Suprapubic skin (tissue), 4 donors: ENCODE measurements around the genes AHRR, BRD9 and SLC12A7.

- PRO-cap, result no peak
- RAMPAGE, long total RNA, 4 experiments, result start-site peak on the plus strand in 1 of 4 experiments, at chr5:283705-283817 at its widest, 20 reads per replicate
Observed at GRCh38 chr5:283202-284114, 12.0 kb downstream of the PDCD6 start.

DNA sequence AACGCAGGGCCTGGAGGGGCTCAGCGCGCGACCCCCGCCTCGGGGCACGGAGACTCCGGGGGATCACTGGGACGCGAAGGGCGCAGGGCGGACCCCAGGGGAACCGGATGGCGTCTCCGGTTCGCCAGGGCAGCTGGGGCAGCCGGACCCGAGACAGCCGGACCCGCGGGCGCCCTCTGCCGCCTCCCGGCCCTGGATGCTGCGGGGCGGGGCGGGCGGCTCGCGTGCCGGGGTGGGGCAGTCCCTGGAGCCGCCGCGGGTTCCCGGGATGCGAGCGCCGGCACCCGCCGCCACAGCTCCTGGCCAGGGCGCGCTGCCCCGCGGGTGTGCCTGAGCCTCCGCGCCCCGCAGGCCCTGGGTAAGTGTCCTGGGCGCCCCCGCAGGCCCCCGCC lies at the start of gene AHRR:
Gene AHRR (plus strand): TSS at position 253 of the 392 bp plus-strand sequence.
- PRO-cap, result unidirectional peak, plus-strand start at position 295 of the sequence
- RAMPAGE, long total RNA, 4 experiments, result no peak in any of the 4 experiments

DNA sequence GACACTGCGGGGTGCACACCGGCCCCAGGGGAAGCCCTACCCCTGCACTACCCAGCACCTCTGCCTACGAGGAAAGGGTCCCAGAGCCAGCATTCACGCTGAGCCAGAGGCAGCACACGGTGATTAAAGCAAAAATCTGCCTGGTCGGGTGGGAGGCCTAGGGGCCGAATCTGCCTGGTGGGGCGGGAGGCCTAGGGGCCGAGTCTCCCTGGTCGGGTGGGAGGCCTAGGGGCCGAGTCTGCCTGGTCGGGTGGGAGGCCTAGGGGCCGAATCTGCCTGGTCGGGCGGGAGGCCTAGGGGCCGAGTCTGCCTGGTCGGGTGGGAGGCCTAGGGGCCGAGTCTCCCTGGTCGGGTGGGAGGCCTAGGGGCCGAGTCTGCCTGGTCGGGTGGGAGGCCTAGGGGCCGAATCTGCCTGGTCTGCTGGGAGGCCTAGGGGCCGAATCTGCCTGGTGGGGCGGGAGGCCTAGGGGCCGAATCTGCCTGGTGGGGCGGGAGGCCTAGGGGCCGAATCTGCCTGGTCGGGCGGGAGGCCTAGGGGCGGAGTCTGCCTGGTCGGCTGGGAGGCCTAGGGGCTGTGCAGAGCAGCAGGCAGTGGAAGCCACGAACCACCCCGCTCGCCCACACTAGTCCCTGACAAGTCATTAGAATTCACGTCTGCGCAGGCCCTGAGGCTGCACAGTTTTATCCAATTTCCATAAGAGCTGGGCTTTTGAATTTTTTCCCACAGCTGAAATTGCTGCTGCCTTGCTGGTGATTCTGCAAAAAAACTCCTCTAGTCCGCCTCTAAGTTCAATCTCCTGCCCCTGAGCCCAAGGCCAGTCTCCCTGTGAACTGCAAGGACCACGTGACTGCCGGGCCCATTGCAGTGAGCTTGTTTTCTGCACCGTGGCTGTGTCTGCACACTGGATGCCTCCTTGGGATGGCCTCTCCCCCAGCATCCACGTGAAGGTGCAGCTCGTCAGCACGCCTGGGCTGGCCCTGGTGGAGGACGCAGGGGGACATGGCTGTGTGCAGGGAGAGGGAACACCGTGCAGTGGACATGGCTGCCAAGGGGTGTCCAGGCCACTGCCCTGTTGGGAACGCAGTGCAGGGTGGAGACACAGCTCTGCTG lies 27.5 kb upstream of the EXOC3 start:
- PRO-cap, result no peak
- RAMPAGE, long total RNA, 4 experiments, result no peak in any of the 4 experiments

DNA sequence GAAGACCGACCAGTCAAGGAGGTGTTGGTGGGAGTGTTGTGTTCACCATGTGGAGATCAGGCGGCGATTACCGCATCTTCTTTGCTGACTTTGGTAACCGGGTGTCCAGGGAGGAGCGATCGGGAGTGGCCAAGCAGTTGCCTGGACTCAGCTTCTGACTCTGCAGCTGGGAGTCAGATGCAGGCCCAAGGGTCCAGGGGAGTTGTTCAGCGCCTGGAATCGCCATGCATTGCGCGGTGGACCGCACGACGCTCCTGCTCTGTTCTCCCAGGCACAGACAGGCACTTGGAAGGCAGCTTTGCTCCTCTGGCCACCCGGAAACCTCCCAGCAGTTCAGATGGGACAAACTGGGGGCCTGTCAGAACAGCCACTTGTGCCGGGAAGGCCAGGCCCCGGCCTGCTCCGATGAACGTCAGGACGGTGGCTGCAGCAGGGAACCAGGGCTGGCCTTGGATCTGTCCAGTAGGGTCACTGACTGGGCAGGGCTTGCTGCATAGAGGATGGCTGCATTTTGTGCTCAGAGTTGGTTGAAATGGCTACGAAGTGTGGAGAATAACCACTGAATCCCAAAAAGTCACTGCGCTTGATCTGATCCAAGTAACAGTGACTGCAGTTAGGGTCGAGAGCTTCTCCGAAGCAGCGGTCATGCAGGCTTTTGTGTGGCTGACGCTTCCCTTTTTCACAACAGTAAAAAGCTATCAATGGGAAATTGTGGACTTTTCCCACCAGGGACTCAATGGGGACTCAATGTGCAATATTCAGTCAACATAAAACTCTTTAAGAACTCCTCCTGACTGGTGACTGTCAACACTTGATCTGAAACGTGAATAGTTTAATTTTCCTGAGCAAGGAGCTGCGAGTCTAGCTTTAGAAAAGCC lies 28.4 kb downstream of the EXOC3 start:
- PRO-cap, result no peak
- RAMPAGE, long total RNA, 4 experiments, result no peak in any of the 4 experiments

GRCh38 chr5:474706-475535 lies 31.9 kb downstream of the EXOC3 start:
- PRO-cap, result no peak
- RAMPAGE, long total RNA, 4 experiments, result no peak in any of the 4 experiments

DNA sequence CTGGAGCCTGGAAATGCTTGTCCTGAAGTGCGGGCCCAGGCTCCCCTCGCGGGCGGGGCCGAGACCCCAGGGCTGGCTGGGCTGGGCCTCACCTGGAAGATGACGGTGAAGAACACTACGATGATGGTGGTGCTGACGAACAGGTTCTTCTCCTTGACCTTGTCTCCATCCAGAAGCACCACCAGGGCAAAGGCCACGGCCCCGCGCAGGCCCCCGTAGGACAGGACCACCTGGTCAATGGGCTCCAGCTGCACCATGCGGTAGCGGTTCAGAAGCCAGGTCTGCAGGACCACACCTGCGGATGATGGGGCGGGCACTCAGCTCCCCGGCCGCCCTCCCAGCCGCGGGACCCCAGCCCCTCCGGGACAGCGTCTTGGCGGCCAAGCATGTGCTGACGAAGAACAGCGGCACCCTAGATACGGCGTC lies 39.5 kb downstream of the EXOC3 start:
- PRO-cap, result no peak
- RAMPAGE, long total RNA, 4 experiments, result no peak in any of the 4 experiments

GRCh38 chr5:518653-519267 lies 5.5 kb downstream of the SLC9A3 start:
- PRO-cap, result no peak
- RAMPAGE, long total RNA, 4 experiments, result no peak in any of the 4 experiments

DNA sequence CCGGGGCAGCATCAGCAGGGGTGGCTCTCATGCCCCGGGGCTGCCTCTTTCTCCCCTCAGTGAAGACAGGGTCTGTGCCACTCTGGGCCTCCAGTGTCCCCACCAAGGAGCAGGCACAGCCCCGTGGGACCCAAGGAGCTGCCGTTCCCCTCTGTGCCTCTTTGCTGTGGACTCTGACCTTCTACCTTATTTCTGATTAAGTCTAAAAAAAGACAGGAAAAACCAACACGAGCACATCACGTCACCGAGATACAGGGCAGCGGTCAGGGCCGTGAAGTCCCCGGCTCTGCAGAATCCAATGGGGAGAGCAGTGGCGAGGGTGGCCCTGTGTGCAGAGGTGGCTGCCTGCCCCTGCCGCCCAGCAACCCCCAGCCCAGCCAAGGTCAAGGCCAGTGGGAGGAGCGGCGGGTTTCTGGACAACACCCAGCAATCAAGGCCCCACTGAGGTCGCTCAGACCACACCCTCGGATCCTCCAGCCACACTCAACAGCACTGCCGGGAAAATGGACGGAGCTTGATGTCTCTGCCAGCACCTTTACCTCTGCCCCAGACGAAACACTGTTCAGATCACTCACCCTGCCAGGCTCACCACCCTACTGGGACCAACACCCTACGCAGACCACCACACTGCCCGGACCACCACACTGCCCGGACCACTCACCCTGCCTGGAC lies 32.7 kb upstream of the SLC9A3 start:
- PRO-cap, result no peak
- RAMPAGE, long total RNA, 4 experiments, result no peak in any of the 4 experiments

DNA sequence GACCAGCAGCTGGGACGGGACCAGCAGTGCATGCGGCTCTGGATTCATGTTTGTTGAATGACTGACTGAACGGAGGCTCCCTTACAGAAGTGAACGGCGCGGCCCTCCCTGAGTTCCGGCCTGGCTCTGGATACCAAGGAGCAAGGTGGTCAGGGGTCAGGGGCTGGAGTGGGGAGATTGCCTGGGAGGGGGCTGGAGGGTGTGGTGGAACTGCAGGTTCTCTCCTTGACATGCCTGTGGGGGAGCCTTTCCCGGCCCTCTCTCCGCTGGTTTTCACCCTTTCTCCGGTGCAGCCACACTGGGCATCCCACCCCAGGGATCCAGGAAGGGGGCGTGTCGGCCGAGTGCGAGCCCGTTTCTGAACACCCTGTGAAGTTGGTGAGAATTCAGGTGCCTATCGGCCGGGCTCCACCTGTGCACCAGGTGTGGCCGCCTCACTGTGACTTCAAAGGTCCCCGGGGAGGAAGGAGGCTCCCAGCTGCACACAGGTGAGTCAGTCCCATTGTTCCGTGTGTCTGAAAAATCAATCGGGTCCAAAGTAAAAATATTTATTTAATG lies 11.0 kb upstream of the CEP72 start:
- PRO-cap, result no peak
- RAMPAGE, long total RNA, 4 experiments, result no peak in any of the 4 experiments

DNA sequence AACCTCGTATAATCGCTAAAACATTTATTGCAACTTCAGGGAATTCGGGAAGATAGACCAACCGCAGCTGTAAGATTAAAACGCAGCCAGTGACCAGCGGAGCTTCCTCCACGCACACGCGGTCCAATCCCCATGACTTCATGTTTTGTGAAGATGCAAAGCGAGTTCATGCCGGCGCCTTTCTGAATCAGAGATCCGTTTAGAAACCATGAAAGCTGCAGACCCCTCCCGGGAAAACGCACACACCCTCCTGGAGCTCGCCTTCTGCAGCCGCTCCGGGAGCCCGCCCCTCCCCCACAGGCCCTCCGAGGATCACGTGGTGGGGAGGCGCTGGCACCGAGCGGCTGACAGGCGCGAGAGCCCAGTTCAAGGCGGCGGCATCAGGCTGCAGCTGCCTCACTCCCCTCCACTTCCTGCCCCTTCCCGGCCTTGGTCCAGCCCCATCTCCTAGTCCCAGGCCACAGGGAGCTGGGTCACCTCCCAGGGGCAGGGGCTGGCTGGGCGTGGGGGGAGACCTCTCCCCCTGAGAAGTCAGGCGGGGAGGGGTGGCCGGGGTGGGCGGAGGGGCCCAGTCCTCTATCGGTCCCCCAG lies 2.2 kb downstream of the TPPP start:
- PRO-cap, result unidirectional peak, plus-strand start at position 364 of the sequence
- RAMPAGE, long total RNA, 4 experiments, result no peak in any of the 4 experiments

- PRO-cap, result no peak
- RAMPAGE, long total RNA, 4 experiments, result no peak in any of the 4 experiments
Observed at GRCh38 chr5:858760-859227, 8.0 kb upstream of the ZDHHC11 start.

GRCh38 chr5:892149-893105 lies at the start of gene BRD9:
BRD9 (minus strand) TSS chr5:892801.
- PRO-cap, result bidirectional peak, plus-strand start at chr5:892860, minus-strand start at chr5:892801
- RAMPAGE, long total RNA, 4 experiments, result start-site peak on the plus strand in 2 of 4 experiments, at chr5:892860-892917 at its widest, 8 reads per replicate; start-site peak on the minus strand in 2 of 4 experiments, at chr5:892609-892718 at its widest, 28 to 62 reads per replicate

DNA sequence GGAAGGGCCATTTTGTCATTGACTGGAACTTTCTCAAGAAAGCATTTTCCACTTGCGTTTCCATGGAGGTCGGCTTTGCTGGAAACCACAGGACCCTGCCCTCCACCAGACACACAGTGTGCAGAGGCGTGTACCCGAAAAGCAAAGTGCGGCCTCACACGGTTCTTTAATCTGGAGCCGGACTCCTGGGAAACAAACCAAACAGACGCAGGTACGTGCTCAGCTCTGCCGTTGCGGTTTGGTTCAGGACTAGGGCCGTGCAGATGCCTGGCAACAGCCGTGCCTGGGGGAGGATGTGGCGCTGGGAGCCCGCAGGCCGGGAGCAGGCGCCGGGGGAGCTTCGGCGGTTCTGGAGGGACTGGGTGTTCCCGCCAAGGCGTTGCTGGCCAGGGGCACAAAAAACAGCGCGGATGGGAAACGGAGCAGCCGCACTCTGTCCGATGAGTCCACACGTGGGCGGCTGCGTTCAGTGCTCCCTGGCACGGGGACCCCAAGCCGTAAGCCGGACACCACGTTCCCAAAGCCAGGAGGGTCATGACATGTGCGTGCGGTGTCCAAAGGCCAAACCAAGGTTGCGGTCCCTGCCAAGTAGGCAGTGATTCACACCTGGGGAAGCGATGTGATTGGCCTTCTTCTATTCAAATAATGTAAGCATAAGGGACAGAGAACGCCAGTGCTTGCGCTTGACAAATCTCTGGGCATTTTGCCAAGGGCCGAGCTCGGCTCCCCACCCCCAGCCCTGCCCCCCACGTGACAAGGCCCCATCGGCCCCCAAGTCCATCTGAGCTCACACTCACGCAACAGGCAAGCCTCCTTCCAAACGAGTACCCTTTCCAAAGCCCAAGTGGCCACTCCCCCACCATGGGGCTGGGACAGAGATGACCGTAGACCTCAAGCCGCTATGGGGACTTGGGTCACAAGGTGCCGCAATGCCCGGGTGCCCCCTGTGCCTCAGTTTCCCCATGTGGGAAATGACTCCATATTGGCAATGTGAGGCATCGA lies 49.8 kb upstream of the NKD2 start:
- PRO-cap, result no peak
- RAMPAGE, long total RNA, 4 experiments, result no peak in any of the 4 experiments

DNA sequence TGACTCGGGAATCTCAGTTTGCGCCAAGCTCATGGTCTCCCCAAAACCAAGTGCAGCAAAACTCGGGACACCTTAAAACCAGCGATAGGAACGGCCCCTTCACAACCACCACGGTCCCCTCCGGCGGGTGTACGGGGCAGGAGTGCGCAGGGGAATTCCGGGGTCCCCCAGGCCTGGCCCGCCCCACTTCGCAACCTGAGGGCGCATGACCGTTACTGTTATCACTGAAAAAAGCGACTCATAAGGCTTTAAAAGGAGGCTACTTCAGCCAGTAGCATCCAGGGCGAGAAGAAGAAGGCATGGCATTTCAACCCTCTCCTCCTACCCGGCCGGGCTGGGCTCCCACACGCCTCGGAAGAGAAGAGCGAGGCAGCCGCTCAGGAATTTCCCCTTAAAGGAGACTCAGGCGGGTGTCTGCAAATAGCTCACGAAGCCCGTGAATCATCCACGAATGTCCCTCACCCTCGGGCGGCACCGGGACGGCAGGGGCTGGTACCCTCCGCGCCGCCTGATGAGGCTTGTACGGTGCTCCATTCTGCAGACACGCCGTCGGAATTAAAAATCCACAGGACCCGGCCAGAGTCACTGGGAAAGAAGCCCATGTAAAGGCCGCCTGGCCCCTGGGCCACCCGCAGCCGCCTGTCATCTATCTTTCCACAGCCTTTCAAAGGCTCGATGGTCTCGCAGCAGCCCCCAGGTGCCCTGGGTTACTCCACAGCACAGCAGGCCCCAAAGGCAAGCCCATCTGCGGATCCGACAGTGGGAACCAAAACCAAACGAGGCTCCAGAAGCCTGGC lies 11.9 kb downstream of the SLC12A7 start:
- PRO-cap, result no peak
- RAMPAGE, long total RNA, 4 experiments, result no peak in any of the 4 experiments

DNA sequence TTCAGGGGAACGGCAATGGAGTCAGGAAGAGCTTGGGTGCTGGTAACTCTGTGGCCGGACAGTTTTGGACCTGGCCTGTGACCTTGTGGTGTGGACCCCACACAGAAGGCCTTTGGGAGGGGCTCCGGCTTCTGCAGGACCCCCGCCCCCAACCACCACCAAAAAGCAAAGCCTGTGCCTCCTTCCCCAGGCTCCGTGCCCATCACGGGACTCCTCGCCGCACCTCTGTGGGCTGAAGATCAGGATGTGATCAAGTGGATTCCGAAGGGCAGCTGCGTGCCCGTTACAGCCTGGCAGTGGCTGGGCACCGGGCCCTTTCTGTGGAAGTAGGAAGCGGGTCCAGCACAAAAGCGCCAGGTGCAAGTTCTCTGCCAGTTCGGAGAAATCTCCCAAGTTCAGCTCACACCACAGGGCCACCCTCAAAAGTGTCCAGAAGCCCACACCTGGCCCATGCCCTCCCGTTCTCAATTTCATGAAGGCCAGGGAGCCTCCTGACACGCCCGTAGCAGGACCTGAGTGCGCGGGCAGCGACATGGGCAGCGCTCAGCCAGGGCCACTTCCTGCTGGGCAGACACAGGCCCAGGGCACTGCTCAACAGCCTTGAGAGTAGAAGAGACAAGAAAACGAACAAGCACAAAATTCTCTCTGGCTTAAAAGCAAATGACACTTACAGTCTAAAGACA lies 1.9 kb downstream of the SLC12A7 start:
- PRO-cap, result no peak
- RAMPAGE, long total RNA, 4 experiments, result no peak in any of the 4 experiments

DNA sequence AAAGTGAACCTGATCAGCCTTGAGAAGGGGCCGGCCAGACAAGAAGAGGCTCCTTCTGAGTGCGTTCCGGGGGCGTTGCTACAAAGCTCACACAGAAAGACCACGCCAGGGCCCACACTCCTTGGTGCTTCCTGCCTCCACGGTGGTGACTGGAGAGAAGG lies 1.5 kb downstream of the SLC12A7 start:
- PRO-cap, result no peak
- RAMPAGE, long total RNA, 4 experiments, result no peak in any of the 4 experiments

GRCh38 chr5:1111703-1112359 lies at the start of gene SLC12A7:
SLC12A7 (minus strand) TSS chr5:1112063.
- PRO-cap, result unidirectional peak, minus-strand start at chr5:1112037
- RAMPAGE, long total RNA, 4 experiments, result start-site peak on the minus strand in 1 of 4 experiments, at chr5:1112030-1112040 at its widest, 41 reads per replicate

DNA sequence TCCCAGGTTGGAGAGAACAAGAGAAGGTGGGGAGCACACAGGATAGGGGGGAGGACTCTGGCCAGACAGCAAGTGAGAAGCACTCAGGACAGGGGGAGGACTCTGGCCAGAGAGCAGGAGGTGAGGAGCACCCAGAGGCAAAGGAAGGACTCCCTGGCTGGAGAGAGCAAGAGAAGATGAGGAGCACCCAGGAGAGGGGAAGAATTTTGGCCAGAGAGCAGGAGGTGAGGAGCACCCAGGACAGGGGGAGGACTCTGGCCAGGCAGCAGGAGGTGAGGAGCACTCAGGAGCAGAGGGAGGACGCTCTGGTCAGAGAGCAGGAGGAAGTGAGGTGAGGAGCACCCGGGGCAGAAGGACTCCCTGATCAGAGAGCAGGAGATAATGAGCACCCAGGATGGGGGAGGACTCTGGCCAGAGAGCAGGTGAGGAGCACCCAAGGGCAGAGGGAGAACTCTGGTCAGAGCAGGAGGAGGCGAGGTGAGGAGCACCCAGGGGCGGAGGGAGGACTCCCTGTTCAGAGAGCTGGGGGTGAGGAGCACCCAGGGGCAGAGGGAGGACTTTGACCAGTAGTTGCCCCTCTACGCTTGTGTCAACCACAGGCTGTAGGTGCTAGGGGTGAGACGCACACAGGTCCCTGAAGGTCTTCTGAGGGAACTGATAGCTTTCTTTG lies 26.6 kb upstream of the SLC6A3 start:
- PRO-cap, result no peak
- RAMPAGE, long total RNA, 4 experiments, result no peak in any of the 4 experiments

DNA sequence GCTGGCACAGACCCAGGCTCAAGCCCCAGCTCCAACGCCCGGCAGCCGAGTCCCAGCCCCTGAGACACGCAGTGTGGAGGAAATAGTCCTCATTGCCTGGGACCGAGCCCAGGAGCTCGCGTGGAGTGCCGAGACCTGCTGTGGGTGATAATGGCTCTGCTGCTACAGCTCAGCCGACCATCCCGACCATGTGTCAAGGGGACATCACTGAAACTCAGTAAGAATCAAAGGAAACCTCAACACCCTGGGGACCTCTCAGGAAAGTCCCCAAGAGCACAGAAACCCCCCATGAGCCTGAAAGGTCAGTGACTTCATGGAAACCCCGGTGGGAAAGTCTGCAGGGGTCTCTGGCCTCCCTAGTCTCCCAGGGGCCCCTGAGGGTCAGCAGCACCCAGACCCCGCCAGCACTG lies 38.8 kb downstream of the LPCAT1 start:
- PRO-cap, result no peak
- RAMPAGE, long total RNA, 4 experiments, result no peak in any of the 4 experiments

DNA sequence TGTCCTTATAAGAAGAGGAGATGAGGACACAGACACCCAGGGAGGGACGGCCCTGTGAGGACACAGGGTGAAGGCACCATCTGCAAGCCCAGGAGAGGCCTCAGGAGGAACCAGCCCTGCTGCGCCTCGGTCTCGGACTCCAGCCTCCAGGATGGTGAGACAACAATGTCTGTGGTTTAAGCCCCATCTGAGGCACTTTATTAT lies 15.4 kb downstream of the LPCAT1 start:
- PRO-cap, result no peak
- RAMPAGE, long total RNA, 4 experiments, result no peak in any of the 4 experiments